HT1080 (cell line): ENCODE measurements around the gene UTF1.

DNA sequence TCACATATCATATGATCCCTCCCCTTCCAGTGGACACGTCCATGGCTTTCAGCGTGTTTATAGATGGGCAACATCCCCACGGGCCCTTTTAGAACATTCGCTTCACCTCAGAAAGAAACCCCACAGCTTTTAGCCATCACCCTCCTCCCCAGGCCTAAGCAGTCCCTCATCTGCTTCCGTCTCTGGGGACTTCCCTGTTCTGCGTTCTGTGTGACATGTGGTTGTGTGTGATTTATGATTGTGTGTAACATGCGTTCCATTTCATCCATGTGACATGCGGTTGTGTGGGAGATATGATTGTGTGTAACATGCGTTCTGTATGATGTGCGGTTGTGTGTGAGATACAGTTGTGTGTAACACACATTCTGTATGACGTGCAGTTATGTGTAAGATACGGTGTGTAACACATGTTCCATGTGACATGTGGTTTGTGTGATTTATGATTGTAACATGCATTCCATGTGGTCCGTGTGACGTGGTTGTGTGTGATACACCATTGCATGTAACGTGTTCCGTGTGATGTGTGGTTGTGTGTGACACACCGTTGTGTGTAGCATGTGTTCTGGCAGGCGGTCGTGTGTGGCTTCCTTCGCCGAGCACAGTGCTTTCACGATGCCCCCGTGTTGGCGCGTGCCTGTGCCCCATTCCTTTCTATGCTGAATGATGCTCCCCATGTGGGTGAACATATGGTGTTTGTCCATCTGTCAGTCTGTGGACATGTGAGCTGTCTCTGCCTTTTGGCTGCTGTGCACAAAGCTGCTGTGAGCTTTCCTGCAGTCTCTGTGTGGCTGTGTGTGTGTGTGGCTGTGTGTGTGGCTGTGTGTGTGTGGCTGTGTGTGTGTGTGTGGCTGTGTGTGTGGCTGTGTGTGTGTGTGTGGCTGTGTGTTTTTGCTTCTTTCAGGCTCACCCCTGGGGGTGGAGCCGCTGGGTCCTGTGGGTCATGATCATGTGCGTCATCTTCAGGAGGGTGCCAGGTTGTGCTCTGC, 26.2 kb downstream of the PWWP2B start:
RAMPAGE:
- cytosol, long total RNA: no peak
- long total RNA: no peak
- nucleus, long total RNA: no peak

GRCh38 chr10:132444681-132445436, 47.9 kb downstream of the PWWP2B start:
RAMPAGE:
- cytosol, long total RNA: no peak
- long total RNA: no peak
- nucleus, long total RNA: no peak

RAMPAGE:
- cytosol, long total RNA: no peak
- long total RNA: no peak
- nucleus, long total RNA: no peak
These were observed 56.0 kb downstream of the PWWP2B start for GRCh38 chr10:132452904-132453546.

DNA sequence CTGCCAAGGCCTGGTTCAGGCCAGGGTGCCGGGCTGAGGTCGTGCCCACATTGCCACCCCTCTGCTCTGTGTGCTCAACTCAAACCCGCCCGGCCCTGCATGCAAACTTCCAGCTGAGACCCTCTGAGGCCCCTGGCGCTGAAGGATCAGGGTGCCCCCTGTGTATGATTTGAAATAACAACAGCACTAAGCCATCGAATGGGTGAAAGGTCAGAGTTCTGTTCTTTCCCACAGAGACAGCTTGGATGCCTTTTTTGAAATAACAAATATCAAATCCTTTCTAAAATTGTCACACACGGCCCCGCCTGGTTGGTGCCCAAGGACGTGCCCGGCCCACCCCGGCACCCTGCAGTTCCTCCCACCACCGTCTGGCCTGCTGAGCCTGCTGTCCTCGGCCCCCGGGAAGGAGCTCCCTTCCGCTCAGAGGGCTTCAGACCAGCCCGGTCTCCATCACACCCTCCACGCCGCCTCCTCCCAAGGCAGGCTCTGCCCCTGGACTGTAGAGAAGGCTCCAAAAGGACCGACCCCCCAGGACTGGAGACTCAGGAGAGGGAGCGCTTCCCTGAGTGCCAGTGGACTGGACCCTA, 69.4 kb downstream of the PWWP2B start:
RAMPAGE:
- cytosol, long total RNA: no peak
- long total RNA: no peak
- nucleus, long total RNA: no peak

GRCh38 chr10:132506649-132507148, 30.9 kb upstream of the INPP5A start:
RAMPAGE:
- cytosol, long total RNA: no peak
- long total RNA: no peak
- nucleus, long total RNA: no peak

DNA sequence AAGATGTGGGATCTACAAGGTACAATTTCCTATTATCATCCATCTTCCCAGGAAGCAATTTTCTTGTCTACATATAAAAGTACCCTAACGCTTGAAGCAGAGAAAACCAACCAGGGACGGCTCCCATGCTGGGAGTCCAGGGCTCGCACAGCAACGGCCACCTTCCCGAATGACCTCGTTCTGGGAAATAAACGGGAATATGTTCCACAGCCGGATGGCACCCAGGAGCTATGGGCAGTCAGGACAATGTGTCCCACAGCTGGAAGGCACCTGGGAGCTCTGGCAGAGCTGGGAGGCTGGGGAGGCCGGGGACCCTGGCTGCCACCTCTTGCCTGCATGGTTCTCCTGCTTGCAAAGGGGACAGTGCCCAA, 21.9 kb upstream of the INPP5A start:
RAMPAGE:
- cytosol, long total RNA: no peak
- long total RNA: no peak
- nucleus, long total RNA: no peak

RAMPAGE:
- cytosol, long total RNA: no peak
- long total RNA: no peak
- nucleus, long total RNA: no peak
These were observed 363 bp downstream of the INPP5A start for GRCh38 chr10:132537973-132538326.

RAMPAGE:
- cytosol, long total RNA: no peak
- long total RNA: no peak
- nucleus, long total RNA: no peak
These were observed 29.8 kb downstream of the INPP5A start for GRCh38 chr10:132567419-132567804.

GRCh38 chr10:132576809-132577314, 39.3 kb downstream of the INPP5A start:
RAMPAGE:
- cytosol, long total RNA: no peak
- long total RNA: no peak
- nucleus, long total RNA: no peak

DNA sequence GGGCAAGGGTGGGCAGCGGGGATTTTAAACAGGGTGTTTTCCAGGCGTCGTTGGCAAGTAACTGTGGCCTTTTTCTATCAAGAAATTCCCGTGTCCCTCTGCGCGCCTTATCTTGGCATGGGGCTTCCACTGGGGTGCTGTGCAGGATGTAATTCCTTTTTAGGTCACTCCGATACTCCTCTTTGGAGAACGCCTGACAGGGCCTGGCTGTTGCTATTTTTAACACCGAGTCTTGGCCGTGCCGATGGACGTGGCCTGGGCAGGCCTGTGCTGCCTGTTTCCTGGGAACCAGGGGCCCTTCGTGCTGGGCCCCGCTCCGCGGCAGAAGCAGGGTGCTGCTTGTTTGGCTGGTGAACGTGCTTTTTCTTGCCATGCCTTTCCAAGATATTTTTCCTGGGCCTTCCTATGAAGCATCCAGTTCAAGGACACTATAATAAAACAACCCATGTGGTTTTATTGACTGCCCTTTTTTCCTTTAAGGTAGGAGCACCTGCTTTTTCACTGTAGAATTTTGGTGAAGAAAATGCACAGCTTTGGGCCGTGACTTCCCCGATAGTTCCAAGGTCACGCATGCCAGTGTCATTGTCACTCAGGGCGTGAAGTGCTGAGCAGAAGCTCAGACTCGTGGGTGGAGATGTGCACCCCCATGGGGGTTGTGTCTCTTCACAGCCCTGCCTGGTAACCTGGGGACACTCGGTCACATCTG, 94.0 kb downstream of the INPP5A start:
RAMPAGE:
- cytosol, long total RNA: no peak
- long total RNA: no peak
- nucleus, long total RNA: no peak

RAMPAGE:
- cytosol, long total RNA: no peak
- long total RNA: no peak
- nucleus, long total RNA: no peak
These were observed 64.4 kb downstream of the NKX6-2 start for GRCh38 chr10:132721363-132722140.

RAMPAGE:
- cytosol, long total RNA: no peak
- long total RNA: no peak
- nucleus, long total RNA: no peak
These were observed 42.3 kb downstream of the NKX6-2 start for GRCh38 chr10:132743608-132744059.

DNA sequence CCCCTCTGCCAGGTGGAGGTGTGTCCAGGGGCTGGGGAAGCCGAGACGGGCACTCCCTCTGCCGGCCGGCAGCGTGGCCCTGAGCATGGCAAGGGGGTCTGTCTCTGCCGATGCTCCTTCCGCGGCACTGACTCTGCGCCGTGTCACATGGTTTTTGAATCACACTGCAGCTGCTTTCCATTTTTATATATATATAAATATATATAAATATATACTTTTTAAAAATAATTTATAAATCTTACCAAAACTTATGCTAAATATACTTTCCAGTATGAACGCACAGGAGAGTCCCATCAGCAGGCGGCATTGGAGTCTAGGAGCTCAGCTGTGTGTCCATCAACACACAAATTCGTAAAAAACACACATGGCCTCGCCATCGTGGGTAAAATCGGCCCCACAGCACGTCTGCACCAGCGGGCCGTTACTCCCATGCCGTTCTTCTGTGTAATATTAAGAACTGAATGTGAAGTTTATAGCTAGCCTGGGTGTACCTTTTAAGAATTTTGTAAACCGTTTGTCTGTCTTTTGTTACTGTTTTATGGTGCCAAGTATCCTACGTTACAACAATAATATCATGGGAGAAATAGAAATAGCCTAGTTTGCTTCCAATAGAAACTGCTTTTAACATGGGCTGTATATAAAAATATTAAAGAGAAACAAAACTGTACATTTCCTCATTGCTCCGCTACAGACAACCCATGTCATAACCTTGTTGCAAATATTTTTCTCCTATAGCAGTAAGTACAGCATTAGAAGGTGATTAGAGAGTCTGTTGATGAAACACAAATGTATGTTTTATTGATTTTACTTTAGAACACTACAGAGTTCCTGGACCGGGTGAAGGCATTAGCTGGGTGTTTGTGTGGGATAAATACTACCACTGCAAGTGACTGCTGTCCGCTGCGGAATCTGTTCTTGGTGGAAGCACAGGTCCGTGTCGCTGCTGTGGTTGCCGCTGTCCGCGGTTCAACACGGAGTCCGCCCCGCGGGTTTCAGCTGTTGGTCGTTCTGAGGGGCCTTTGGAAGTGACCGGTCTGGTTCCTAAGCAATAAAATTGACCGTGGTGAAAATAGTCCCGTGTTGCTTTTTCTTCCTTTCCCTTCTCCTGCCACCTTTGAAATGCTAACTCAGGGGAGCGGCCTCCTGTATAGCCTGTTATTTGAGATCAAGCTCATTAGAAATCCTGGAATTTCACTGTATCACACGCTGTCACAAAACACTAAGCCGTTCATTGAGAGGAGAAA, 3.1 kb downstream of the NKX6-2 start:
RAMPAGE:
- cytosol, long total RNA: no peak
- long total RNA: no peak
- nucleus, long total RNA: no peak

GRCh38 chr10:132902698-132903106, 39.7 kb downstream of the CFAP46 start:
RAMPAGE:
- cytosol, long total RNA: no peak
- long total RNA: no peak
- nucleus, long total RNA: no peak

RAMPAGE:
- cytosol, long total RNA: no peak
- long total RNA: no peak
- nucleus, long total RNA: no peak
These were observed 32.5 kb upstream of the KNDC1 start for GRCh38 chr10:133127488-133127864.

DNA sequence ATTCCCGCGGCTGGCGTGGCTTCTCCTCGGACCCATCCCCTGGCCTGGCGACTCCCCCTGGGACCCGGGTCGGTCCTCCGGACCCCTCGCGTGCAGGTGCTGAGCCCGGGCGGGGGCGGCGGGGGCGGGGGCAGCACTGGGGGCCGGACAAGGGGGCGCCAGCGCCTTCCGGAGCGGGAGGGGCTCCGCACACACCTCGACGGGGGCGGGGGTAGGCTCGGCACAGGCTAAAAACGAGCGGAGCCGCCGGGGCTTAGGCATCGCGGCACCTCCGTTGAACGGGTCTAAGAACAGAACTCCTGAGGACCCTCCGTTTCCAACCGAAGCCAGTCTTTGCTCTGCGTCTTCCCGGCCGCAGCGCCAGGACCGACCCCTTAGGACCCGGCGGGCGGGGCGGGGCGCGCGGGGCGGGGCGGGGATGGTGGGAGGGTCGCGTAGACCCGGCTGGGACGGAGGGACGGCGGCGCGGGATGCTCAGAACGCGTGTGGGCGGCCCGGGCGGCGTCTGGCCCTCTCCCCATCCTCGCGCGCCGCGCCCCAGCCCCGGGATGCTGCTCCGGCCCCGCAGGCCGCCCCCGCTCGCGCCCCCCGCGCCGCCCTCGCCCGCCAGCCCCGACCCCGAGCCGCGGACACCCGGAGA, at the start of gene UTF1:
Gene UTF1, plus strand, starts transcription at position 477 of the 640 bp plus-strand sequence.
RAMPAGE:
- cytosol, long total RNA: no peak
- long total RNA: no peak
- nucleus, long total RNA: no peak

GRCh38 chr10:133236802-133237326, 791 bp upstream of the VENTX start:
RAMPAGE:
- cytosol, long total RNA: no peak
- long total RNA: no peak
- nucleus, long total RNA: no peak

RAMPAGE:
- cytosol, long total RNA: no peak
- long total RNA: no peak
- nucleus, long total RNA: no peak
These were observed 12.3 kb downstream of the VENTX start for GRCh38 chr10:133249880-133250470.

GRCh38 chr10:133260796-133262051, 15.4 kb downstream of the ADAM8 start:
RAMPAGE:
- cytosol, long total RNA: no peak
- long total RNA: no peak
- nucleus, long total RNA: no peak

RAMPAGE:
- cytosol, long total RNA: no peak
- long total RNA: no peak
- nucleus, long total RNA: no peak
These were observed 13.8 kb downstream of the ADAM8 start for GRCh38 chr10:133262536-133263502.